Neural progenitor cell (in vitro differentiated cells): ENCODE data around the genes MED23, ENPP1, STX7, TAAR2, SLC18B1 and TBPL1.

GRCh38 chr6:129692182-129692907, 17.6 kb downstream of the ARHGAP18 start:
- RAMPAGE, long total RNA, result no peak

- RAMPAGE, long total RNA, result no peak
Measured at GRCh38 chr6:130223383-130223987, 734 bp upstream of the SAMD3 start.

DNA sequence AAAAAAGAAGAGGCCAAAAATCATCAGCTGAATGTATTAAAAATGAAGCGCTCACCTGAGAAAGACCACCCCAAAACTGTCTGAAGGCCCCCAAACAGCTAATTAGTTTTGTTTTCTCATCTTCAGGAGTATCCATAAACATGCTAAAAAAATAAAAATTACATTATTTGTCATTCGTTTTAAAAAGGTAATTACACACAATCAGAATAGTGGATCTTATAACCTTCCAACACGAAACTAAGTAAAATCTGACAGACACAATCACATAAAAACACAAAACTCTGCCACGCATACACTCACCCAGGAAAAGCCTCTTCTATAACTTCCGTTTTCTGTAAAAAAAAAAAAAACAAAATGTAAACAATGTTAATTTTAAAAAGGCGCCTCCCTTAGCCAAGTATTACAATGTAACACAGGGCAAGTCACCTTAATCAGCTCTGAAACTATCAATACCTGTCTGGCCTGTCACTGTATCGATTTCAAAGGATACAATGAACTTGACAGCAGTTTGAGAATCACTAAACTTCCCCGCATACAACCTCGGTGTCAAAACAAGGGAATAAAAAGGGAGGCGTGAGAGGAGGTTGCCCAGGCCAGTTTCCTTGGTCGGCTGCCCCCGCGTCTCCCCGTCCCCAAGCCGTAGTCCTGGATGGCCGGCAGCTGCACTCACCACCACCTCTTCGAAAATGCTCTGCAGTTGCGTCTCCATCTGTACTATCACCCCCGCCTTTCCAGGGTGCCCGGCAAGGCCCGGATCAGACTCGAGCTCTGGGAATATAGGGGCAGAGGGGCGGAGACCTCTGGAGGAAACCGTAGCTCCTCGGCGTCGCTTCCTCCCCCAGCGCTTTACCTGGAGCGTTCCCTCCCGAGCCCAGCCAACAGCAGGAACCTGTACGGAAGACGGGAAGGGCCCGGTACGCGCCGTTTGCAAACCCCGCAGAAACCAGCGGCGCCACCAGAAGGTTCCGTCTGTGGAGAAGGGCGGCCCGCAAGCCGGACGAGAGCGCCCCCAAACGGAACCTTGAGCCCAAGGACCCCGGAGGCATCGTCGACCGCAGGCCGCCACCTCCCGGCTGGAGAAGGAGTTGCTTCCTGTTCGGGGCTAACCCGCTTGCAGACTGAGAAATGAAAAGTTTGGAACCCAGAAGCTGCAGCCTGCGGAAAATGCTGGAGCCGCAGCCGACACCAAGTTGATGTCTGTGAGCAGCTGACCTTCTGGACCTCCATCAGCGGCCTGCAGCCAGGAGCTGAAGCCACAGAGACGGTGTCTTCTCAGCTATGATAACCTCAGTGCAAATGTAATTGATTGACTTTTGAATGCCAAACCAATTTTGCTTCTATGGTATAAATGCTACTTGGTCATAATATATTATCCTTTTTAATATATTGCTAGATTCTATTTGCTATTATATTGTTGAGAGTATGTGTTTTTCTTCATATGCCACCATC, at the start of gene MED23:
Gene MED23 (minus strand): TSS at position 902 of the 1,449 bp plus-strand sequence.
- RAMPAGE, long total RNA, result no peak

GRCh38 chr6:131637860-131638602, 929 bp downstream of the ENPP3 start:
- RAMPAGE, long total RNA, result no peak

DNA sequence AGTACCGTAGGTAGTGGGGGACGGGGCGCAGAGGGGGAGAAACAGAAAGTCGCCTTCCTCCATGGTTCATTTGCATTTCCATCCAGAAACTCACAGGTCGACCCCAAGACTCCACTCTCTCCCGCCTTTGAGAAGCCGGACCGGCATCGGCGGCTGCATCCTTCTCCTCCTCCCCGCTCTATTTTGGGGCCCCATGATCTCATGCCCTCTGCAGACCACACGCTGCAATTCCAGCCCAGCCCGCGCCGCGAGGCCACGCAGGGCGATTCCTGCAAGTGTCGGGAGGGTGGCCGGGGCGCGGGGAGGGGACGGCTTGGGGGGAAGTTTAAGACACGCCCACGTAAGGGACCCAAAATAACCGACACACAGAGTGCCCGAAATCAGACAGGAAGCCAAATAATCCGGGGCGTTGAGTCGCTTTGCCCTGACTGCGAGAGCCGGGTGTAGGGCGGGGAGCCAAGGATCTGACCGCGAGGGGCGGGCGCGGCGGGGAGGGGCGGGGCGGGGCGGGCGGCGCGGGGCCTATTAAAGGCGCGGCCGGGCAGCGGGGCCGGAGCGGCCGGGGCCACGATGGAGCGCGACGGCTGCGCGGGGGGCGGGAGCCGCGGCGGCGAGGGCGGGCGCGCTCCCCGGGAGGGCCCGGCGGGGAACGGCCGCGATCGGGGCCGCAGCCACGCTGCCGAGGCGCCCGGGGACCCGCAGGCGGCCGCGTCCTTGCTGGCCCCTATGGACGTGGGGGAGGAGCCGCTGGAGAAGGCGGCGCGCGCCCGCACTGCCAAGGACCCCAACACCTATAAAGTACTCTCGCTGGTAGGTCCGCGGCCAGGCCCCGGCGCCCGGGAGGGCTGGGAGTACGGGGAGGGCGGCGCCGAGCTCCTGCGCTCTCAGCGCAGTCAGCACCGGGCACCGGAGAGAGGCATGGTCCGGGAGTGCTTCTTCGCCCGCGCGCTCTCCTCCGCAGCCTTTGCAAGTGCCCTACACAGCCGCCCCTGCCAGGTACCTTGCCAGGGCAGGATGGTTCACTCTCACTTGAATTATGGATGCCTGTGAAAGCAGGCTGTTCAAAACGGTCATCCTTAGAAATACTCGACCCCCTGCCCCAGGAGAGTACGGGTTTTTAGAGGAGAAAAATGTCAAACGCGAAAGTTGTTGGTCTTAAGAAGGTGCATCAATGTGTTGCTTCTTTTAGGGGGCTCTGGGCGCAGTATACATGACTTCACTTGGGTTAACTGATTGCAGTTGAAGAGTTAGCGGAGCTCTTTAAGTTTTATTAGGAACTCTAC, at the start of gene ENPP1:
Gene ENPP1 (plus strand): TSS at position 555 of the 1,283 bp plus-strand sequence.
- RAMPAGE, long total RNA, result no peak

GRCh38 chr6:131844144-131844843, 36.5 kb downstream of the ENPP1 start:
- RAMPAGE, long total RNA, result no peak

DNA sequence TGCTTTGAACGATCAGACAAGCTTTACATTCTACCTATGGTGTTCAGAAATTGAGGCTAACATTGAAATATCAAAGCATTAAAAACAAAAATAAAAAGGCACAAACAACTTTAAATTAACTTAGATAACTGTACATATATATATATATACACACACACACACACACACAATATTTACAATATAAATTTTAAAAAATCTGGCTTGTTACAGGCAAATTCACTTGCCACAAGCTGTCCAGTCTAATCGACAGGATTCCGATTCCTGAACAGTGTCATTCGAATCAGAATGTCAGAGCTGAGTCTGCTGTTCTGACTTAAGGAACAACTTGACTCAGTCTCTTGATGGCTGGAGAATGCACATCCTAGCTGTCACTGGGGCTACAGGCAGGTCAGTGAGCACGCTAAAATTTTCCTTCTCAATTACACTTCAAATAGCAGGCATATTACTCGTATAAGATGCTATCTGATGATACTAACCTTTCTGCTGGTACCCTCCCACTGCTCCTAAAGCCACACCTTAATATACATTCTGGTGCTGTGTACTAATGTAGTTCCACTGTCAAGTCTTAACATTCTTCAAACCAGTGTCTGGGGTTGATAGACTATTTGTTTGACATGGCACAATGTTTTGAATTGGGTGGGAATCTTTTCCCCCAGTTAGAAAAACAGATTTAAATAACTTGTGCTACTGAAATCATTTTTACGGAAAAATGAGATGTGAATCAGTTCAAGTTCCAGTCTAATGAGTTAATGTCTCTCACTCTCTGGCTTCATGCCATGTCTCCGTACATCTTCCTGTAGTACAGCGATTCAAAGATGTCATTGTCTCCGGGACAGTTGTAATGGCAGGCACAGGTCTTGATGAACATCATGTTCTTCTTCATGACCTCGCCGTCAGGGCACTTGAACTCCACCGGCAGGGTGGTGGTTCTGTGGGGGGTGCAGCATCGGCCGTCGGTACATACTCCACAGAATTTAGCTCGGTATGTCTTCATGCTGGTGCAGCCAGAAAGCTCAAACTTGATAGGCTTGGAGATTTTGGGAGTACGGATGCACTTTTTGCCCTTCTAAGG, 2.3 kb downstream of the CCN2 start:
- RAMPAGE, long total RNA, result no peak

GRCh38 chr6:131954488-131955069, 3.4 kb upstream of the CCN2 start:
- RAMPAGE, long total RNA, result no peak

GRCh38 chr6:131976485-131976967, 25.4 kb upstream of the CCN2 start:
- RAMPAGE, long total RNA, result no peak

DNA sequence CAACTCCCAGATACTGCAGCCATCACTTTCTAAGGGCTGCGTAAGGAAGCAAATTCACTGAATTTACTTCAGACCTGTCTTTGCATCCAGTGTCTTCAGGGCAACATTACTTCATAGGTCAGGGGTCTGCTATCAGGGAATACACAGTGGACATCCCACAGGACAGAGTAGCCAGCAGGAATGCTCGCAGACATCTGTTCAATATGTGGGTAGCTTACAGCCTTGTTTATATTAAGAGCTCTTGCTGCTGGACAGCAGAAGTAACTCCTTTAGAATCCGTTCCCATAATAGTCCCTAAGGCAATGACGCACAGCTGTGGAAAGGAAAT, 198.8 kb downstream of the MOXD1 start:
- RAMPAGE, long total RNA, result no peak

DNA sequence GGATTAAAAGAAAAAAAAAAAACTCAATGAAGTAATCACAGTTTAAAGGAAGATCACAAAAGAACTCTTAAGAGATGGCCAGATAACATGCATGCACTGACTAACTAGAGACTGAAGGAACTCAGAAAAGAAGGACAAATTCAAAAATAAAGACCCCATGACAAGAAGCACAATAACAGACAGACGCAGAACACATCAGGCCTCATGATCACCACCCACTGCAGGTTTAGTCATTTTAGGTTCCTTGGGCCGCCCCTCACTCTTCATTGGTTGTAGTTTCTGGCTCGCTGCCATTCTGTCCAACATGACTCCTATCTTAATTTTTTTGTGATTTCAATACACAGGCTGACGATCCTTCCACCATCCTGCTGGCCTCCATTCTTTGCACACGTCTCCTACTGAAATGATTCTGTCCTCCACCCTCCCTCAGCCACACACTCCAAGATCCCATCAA, 21.6 kb downstream of the STX7 start:
- RAMPAGE, long total RNA, result no peak

DNA sequence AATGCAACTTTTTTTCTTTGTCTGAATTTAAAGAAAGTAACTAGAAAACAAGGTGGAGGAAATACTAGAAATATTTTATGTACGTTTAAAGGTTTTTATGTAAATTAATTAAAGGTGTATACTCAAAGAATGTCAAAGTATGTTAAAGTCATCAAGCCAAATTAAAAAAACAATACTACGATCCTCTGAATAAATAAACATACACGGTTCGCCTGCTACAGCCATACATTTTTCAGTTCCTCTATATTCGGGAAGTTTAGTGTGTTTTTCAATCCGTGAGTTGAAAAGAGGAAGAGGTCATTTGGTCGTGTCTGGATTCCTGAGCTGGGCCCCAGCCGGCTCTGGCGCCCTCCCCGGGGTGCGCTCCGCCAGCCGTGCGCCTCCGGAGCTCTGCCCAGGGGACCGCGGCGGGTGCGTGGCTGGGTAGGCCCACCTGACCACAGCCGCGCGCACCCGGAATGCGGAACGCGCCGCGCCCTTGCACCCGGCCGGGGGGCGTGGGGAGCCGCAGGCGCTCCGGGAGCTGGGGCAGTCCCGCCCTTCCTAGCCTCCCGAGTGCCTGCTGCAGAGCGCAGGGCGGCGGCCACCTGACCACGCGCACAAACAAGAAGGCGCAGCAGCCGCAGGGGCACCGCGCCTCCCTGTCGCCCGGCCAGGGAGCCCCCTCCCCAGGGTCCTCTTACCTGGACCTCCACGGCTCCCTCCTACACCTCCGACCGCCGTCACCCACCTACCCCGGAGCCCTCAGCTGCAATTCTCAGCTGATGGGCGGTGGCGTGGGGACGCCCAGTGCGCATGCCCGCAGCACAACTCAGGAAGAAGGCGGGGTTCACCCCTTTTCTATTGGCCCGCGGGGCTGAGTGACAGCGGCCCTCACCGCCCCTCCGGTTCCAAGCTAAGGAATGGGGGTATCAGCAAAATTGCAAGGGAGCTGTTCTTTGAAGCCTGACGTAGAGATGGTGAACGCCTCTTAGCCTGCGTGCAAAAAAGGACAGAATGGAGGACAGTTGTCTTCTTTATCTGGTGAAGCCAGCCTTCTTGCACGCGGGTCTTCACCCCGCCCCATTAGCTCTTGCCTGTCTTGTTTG, at the start of gene STX7:
Gene STX7 (minus strand): TSS at position 793 of the 1,088 bp plus-strand sequence.
- RAMPAGE, long total RNA, result no peak

- RAMPAGE, long total RNA, result no peak
Measured at GRCh38 chr6:132513850-132514293, 956 bp upstream of the STX7 start.

DNA sequence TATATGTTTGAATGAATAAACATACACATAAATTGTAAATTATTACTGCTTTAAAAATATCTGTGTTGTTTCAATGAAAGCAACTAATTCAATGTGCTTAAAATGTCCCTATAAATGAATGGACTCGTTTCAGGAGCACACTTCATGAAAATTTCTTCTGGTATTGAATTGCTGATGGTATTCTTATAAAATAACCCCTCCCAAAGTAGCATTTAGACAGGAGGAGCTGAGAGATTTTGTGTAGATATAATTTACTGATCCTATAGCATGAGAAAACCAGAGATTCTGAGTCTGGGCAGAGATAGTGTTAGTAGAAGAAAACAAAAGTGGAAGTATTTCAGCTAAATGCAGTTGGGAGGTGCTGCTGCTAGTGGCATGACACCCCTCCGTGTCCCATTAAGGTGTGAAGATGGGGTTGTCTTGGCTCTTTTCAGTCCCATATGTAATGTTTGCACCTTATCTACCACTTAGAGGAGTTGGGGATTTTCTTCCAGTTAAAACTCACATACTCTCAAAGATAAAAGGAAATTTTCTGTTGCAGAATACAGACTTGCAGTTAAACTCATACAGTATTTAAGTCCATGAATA, 11.7 kb downstream of the TAAR2 start:
- RAMPAGE, long total RNA, result no peak

- RAMPAGE, long total RNA, result no peak
Measured at GRCh38 chr6:132624122-132624517, at the start of gene TAAR2. Gene TAAR2, minus strand, starts transcription at chr6:132624275.

GRCh38 chr6:132797920-132798833, at the start of gene SLC18B1:
Gene SLC18B1, minus strand, starts transcription at chr6:132798637.
- RAMPAGE, long total RNA, result no peak

DNA sequence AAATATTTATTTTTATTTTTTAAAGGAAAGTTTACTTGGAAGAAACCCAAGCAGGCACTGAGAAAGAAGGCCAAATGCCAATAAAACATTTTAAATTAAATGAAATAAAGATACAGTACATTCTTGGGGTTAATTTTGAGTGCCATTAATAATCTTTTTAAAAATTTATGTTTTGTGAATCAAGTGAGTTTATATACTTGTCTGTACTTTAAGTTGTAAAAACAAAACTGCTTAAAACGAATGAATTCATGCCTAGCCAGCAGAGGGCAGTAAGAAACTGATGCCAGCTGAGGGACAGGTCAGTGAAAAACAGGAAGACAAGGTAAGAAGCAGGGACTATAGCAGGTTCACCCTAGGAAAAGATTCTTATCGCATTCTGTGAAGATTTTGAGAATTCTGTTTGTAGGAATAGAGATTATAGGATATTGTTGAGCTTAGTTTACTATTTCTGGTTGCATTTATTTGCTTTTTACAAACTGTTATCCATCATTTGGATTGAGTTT, 8.6 kb downstream of the RPS12 start:
- RAMPAGE, long total RNA, result no peak

GRCh38 chr6:133431977-133432540, 190.9 kb downstream of the EYA4 start:
- RAMPAGE, long total RNA, result no peak

DNA sequence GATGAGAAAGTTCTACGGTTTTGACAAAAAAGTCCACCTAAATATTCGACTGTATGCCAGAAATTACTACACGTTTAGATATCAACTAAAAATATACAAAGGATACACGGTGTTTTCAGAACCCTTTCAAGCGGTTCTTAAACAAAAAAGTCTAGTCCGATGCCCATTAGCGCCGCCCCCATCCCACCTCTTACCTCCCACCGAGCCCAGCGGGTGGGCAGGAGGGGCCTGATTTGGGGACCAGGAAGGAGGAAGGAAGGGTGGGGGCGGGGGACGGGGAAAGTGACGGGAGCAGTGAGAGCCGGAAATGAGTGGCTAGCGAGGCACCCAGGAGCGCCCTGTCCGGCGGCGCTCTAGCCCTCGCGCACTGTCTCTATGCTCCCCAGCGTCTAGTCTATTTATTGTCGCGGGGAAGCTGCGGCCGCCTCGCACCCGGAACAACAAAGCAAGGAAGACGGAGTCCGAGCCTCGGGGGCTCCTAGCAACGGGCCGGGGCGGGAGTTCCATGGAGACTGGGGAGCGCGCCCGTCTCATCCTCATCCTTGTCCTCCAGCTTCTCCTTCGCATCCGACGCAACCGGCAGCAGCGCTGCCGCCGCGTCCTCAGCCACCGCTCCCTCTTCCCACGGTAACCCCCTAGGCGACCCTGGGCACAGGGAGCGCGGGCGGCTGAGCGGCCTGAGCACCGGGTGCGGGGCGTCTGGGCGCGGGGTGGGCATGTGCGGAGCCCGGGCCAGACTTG, at the start of gene TBPL1:
Gene TBPL1 (plus strand): TSS at position 426 of the 741 bp plus-strand sequence.
- RAMPAGE, long total RNA, result no peak

- RAMPAGE, long total RNA, result no peak
Measured at GRCh38 chr6:133991805-133992855, 39.1 kb downstream of the TBPL1 start.